ENCODE measurements around the genes ZNF107 and TYW1.

GRCh38 chr7:57867975-57868310 is 418.0 kb downstream of the ZNF716 start:
- PRO-cap, result no peak
- RAMPAGE, long total RNA, 2 experiments, result no peak in any of the 2 experiments

- PRO-cap, result no peak
- RAMPAGE, long total RNA, 2 experiments, result no peak in any of the 2 experiments
Measured at GRCh38 chr7:62383309-62383663, 1615.4 kb upstream of the ZNF722 start.

GRCh38 chr7:64665665-64666892 is at the start of gene ZNF107:
Gene ZNF107 (plus strand): TSS chr7:64666133.
- PRO-cap, result bidirectional peak, plus-strand start at chr7:64666123, minus-strand start at chr7:64665999
- RAMPAGE, long total RNA, 2 experiments, result start-site peak on the plus strand in 2 of 2 experiments, at chr7:64666138-64666186 at its widest, 35 to 715 reads per replicate

DNA sequence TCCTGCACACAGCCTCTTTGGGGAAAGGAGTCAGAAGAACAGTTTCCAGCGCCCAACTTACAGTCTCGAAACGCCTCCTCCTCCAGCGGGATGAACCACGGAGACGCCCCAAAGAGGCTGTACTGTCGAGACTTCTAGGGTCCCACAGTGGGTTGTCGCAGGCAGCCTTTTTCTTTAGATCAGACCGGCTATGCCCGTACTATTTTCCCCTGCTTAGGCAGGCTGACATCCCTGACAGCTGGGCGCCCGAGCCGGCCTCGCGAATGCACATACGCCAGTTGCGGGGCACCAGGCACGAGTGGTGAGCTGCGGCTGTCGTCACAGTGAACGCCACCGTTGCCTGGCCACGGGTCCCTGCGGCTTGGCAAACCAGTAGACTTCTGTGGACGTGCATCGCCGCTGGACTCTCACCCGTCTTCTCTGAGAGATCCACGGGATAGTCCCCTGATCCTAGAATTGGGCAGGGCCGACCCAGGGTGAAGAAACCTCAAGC is 33.2 kb upstream of the ZNF273 start:
- PRO-cap, result no peak
- RAMPAGE, long total RNA, 2 experiments, result no peak in any of the 2 experiments

- PRO-cap, result no peak
- RAMPAGE, long total RNA, 2 experiments, result no peak in any of the 2 experiments
Measured at GRCh38 chr7:64889794-64890443, 13.2 kb upstream of the ZNF273 start.

GRCh38 chr7:65509619-65510233 is 136.1 kb downstream of the ZNF92 start:
- PRO-cap, result no peak
- RAMPAGE, long total RNA, 2 experiments, result no peak in any of the 2 experiments

DNA sequence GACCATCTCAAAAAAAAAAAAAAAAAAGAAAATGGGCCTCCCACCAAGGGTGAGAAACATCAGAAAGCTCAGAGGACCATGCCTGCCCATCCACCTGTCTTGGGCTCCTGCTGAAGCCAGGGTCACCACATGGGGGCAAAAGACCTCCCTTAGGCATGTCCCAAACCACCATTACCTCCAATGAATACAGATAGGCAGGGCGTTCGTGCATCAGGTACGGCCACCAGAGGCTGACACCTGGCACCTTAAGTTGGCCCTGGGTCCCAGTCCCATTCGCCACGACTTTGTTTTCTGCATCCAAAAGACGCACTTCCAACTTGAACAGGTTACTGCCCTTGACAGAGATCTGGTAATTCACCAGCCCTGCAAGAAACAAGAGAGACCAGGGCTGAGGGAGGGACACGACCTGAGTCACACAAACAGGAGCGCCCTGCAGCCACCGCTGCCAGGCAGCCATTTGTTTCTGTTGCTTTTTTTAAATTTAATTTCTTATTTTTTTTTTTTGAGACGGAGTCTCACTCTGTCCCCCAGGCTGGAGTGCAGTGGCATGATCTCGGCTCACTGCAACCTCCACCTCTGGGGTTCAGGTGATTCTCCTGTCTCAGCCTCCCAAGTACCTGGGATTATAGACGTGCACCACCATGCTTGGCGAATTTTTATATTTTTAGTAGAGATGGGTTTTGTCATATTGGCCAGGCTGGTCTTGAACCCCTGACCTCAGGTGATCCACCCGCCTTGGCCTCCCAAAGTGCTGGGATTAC is 6.0 kb downstream of the GUSB start:
- PRO-cap, result no peak
- RAMPAGE, long total RNA, 2 experiments, result no peak in any of the 2 experiments

- PRO-cap, result unidirectional peak, plus-strand start at chr7:66099604; bidirectional peak, plus-strand start at chr7:66100336, minus-strand start at chr7:66100176
- RAMPAGE, long total RNA, 2 experiments, result start-site peak on the plus strand in 1 of 2 experiments, at chr7:66099636-66099674 at its widest, 15 reads per replicate
Measured at GRCh38 chr7:66099395-66100667, 14.8 kb upstream of the CRCP start.

GRCh38 chr7:66303699-66304092 is 98.6 kb downstream of the TPST1 start:
- PRO-cap, result no peak
- RAMPAGE, long total RNA, 2 experiments, result no peak in any of the 2 experiments

DNA sequence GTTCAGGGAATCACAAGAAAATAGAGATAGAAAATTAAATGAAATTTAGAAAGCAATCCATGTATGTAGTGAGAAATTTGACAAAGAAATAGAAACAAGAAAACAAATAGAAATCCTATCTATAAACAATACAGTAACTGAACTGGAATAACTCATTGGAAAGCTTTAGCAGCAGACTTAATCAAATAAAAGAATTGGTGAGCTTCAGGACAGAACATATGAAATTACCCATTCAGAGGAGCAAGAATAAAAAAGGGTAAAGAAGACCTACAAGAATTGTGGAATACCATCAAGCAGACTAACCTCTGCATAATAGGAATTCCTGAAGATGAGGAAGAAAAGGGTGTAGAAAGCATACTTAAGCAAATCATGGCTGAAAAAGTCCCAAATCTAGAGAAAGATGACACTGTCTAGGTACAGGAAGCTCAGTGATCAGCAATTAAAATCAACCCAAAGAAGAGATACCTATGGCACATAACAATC is 131.2 kb downstream of the TPST1 start:
- PRO-cap, result no peak
- RAMPAGE, long total RNA, 2 experiments, result no peak in any of the 2 experiments

- PRO-cap, result no peak
- RAMPAGE, long total RNA, 2 experiments, result no peak in any of the 2 experiments
Measured at GRCh38 chr7:66463974-66464399, 164.7 kb upstream of the KCTD7 start.

- PRO-cap, result no peak
- RAMPAGE, long total RNA, 2 experiments, result no peak in any of the 2 experiments
Measured at GRCh38 chr7:66581286-66581701, 47.4 kb upstream of the KCTD7 start.

GRCh38 chr7:66591275-66591745 is 37.4 kb upstream of the KCTD7 start:
- PRO-cap, result no peak
- RAMPAGE, long total RNA, 2 experiments, result no peak in any of the 2 experiments

DNA sequence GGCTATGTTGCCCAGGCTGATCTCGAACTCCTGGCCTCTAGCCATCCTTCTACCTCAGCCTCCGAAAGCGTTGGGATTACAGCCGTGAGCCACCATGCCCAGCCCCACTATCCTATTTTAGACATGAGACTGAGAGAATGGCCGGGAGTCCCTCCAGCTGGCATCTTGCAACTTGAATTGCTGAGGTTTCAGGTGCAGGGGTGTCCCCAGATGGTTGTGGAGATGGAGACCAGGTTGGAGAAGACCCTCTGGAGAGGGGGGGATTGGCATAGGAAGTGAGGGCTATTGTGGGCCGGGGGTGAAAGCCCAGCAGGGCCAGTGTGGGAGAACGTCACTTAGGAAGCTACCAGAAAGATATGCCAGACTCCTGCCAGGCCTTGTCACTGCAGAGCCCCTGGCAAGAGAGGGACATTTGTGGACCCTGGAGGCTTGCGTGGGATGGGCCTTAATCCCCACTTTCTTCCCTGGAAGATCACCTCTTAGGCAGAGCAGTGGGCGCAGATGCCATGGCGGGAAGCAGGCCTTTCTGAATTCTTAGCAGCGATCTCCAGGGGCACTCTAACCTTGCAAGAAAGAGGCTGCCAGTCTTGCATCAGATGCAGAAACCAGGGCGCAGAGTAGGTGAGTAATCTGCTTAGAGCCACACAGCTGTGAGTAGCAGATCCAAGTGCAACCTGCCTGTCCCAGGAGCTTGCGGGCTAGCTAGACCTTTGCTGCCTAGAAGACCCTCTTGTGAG is 39.8 kb downstream of the KCTD7 start:
- PRO-cap, result no peak
- RAMPAGE, long total RNA, 2 experiments, result no peak in any of the 2 experiments

DNA sequence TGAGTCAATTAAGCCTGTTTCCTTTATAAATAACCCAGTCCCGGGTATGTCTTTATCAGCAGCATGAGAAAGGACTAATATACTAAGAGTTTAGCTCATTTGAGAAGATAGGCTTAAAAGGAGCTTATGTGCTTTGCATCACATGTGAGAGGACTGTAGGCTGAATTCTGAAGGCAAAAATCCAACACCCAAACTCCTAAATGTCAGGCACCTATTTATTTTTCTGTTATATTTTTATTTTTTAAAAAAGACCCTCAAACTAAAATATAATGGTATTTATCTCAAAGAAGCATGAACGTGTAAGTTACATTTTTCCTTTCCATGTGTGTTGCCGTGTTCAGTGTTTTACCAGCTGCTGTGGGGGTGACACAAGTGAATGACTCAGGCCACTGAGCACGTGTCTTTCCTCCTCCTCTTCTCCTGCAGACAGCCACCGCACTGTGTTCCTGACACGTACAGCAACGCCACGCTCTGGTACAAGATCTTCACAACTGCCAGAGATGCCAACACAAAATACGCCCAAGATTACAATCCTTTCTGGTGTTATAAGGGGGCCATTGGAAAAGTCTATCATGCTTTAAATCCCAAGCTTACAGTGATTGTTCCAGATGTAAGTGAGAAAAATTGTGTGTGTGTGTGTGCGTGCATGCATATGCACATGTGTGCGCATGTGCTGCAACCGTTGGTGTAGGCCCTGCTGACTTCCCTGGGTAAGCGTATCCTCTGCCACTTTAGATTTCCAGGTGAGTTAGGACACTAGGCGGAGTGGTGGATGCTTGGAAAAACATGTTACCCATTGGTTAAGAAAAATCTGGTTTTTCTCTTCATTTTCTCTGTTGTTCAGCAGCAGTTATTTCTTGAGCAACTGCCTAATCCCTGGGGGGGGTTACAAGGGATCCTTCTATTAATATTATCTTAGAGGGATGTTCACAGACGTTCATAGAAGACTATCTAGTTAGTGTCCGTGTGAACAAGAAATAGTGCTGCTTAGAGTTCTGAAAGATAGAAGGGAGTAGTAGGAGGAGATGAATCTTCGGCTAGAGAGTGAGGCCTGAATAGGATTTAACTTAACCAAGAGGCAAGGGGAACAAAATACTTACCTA is 29.9 kb downstream of the TMEM248 start:
- PRO-cap, result no peak
- RAMPAGE, long total RNA, 2 experiments, result no peak in any of the 2 experiments

- PRO-cap, result no peak
- RAMPAGE, long total RNA, 2 experiments, result no peak in any of the 2 experiments
Measured at GRCh38 chr7:66970553-66970752, 24.9 kb downstream of the SBDS start.

GRCh38 chr7:66992566-66992870 is 2.9 kb downstream of the SBDS start:
- PRO-cap, result no peak
- RAMPAGE, long total RNA, 2 experiments, result no peak in any of the 2 experiments

GRCh38 chr7:66996127-66996685 is 427 bp upstream of the TYW1 start:
- PRO-cap, result bidirectional peak, plus-strand start at chr7:66996844, minus-strand start at chr7:66996582
- RAMPAGE, long total RNA, 2 experiments, result no peak in any of the 2 experiments

DNA sequence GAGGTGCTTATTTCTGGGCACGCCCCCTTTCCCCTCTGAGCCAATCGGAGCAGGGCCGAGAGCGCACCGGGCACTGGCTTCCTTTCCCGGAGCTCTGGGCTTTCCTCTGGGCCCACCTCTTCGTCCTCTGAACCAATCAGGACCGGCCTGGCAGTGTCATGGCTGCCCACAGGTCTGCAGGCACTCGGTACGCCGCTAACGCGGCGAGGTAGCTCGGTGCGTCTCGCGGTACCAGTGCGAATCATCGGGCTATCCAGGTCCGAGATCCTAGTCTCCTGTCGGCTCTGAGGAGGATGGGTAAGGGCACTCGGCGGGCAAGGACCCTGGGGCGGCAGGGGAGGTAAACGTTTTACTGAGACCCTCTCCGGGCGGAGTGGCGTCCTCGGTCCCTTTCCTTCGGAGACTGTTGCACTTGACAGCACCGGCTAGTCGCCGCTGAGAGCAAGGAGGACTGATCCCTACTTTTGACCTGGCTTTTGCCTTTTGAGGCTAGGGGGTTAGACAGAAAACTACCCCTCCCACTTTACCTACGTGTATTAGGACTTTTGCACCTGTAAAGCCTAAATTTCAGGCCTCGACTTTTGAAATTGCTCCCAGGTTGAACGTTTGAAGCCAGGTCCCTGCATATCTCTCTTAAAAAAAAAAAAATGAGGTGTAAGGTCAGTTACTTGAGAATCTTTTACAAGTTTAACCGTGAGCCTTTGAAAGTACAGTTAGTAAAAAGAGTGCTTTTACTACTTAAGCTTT is at the start of gene TYW1:
Gene TYW1, plus strand, starts transcription at position 148 of the 747 bp plus-strand sequence.
- PRO-cap, result bidirectional peak, plus-strand start at position 159 of the sequence, minus-strand start outside the sequence
- RAMPAGE, long total RNA, 2 experiments, result start-site peak on the plus strand in 1 of 2 experiments, centred at position 143 of the sequence, 201 reads per replicate

- PRO-cap, result no peak
- RAMPAGE, long total RNA, 2 experiments, result no peak in any of the 2 experiments
Measured at GRCh38 chr7:67123122-67124008, 126.7 kb downstream of the TYW1 start.

Data from breast epithelium (tissue), 2 donors.